Measurements from ENCODE around the gene FMR1NB.

- PRO-cap: no peak
- RAMPAGE, long total RNA: no peak
Observed at GRCh38 chrX:141380587-141380844, 138.2 kb upstream of the SPANXC start.

DNA sequence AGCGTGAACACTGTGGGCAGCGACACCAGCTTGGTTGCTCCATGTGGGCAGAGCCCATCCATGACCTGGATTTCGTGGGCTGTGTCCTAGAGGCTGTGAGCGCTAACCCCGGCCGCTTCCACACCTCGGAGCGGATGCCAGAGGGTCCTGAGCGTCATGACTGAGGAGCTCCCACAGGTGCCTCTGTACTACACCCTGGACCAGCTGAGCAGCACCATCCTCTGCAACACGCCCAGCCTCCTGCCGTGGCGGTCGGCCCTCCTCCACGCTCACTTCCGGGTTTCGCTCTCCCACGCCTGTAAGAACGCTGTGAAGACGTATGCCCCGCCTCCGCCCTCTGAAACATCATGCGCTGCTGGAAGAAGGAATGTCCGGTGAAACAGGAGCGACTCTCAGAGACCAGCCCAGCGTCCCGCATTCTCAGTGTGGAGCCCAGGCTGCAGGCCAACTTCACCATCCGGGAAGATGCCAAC lies 186.3 kb upstream of the SLITRK2 start:
- PRO-cap: no peak
- RAMPAGE, long total RNA: no peak

- PRO-cap: no peak
- RAMPAGE, long total RNA: no peak
Observed at GRCh38 chrX:145821104-145821713, 3.6 kb downstream of the SLITRK2 start.

DNA sequence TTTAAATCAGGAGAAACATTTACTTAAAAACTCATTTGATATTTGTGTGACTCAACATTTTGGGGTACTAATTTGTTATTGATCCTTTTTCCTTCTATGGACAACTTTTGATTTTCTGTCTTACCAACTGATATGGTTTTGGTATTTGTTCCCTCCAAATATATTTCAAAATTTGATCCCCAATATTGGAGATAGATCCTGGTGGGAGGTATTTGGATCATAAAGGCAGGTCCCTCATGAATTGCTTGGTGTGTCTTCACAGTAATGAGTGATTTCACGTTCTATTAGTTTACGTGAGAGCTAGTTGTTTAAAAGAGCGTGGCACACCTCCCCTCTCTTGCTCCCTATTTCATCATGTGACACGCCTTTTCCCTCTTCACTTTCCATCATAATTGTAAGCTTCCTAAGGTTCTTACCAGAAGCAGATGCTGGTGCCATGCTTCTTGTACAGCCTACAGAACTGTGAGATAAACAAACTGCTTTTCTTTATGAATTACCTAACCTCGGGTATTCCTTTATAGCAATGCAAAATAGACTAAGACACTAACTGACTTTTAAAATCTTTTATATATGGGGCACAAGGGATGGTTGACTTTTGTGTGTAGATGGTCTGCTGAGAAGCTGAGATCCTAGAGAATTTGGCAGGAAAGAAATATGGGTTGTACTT lies 34.0 kb upstream of the FMR1 start:
- PRO-cap: no peak
- RAMPAGE, long total RNA: no peak

GRCh38 chrX:147940467-147940782 lies 28.7 kb downstream of the FMR1 start:
- PRO-cap: no peak
- RAMPAGE, long total RNA: no peak

GRCh38 chrX:147945250-147945806 lies 33.6 kb downstream of the FMR1 start:
- PRO-cap: no peak
- RAMPAGE, long total RNA: no peak

GRCh38 chrX:147981074-147981455 lies at the start of gene FMR1NB:
TSS of gene FMR1NB (plus strand) at chrX:147981337.
- PRO-cap: no peak
- RAMPAGE, long total RNA: no peak

GRCh38 chrX:148310315-148310787 lies 190.1 kb upstream of the AFF2 start:
- PRO-cap: unidirectional peak, plus-strand start at chrX:148310634
- RAMPAGE, long total RNA: no peak

DNA sequence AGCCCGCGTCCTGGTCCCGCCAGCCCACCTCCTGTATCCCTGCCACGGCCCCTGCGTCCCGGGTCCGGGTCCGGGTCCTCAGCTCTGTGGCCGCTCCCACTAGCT lies 220 bp upstream of the AFF2 start:
- PRO-cap: no peak
- RAMPAGE, long total RNA: no peak

DNA sequence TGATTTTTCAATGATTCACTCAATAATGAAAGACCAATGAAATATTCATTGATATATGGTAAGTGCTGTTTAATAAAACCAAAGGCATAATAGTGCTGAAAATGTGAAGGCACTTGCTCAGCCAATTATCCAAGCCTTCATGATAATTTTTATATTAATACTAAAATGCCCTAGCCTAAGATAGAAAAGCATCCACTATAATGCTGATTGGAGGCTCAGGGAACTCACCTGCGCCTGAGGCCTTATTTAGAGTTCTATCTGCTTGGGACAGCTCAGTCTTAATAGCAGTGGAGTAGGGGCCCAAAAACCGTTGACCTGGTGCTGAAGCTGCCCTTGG lies 434.2 kb downstream of the ENSG00000287585 start:
- PRO-cap: no peak
- RAMPAGE, long total RNA: no peak

DNA sequence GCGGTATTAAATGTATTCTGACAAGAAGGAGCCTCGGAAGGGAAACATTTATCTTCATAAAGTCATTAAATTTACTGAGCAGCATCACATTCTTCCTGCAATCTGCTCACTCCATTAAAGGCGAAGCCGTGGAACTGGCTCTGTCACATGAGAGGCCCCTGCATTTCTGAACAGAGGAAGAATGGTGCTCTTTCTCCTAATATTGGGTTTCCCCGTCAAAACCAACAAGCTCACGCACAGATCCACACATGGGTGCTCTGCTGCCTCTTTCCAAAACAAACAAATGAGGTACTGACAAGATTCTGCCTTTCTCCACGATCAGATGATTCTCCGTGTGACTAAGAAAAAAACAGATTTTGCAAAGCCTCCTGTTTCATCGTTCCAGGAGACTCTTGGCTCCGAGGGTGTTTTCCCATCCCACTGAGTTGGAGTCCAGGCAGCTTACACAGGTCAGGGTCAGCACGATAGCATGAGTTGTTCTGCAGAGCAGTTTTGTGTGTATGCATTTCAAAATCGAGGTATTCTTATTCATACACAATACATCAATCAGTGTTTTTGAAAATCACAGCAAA lies 101.3 kb downstream of the ENSG00000287585 start:
- PRO-cap: no peak
- RAMPAGE, long total RNA: no peak

GRCh38 chrX:149497794-149498101 lies 7.4 kb downstream of the IDS start:
- PRO-cap: no peak
- RAMPAGE, long total RNA: no peak

- PRO-cap: no peak
- RAMPAGE, long total RNA: no peak
Observed at GRCh38 chrX:149525383-149525905, 15.4 kb upstream of the EOLA1 start.

DNA sequence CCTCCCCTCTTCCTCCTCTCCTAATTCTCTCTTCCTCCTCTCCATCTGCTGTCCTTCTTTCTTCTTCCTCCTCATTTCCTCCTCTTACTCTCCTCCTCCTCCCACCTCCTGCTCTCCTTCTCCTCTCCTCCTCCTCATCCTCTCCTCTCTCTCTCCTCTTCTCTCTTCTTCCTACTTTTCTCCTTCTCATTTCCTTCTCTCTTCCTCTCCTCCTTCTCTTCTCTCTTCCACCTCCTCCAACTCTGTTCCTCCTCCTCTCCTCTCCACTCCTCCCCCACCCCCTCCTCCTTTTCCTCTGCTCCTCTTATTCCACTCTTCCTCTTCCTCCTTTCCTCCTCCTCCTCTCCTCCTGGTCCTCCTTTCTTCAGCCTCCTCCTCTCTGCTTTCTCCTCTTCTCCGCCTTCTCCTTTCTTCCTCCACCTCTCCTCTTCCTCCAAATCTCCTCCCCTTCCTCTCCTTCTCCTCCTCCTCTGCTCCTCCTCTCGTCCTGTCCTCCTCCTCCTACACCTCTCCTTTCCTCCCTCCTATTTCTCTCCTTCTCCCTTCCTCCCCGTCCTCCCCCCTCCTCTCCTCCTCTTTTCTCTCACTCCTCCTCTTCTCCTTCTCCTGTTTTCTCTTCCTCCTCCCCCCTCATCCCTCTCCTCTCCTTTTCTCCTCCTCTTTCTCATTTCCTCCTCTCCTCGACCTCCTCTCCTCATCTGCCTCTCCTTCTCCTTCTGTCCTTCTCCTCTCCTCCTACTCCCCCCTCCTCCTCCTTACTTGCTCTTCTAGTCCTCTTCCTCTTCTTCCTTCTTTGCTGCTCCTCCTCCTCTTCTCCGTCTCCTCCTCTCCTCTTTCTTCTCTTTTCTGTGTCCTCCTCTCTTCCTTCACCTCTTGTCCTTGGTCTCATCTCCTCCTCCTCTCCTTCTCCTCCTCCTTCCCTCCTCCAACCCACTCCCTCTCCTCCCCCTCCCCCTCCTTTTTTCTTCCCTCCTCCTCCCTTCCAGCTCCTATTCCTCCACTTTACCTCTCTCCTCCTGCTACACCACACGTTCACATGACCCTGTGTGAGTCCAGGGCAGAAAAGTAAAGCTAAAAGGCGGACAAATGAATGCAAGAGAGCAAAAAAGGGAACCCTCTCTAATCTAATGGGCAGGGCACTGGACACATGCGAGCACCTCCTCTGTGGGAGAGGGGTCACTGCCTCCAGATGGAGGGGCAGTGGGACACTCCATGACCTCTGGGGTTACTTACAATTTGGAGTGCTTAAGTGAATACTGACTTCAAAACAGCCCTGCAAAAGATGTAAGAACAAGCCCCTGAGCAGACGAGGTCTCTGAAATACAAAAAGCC lies 5.4 kb upstream of the EOLA1 start:
- PRO-cap: no peak
- RAMPAGE, long total RNA: no peak

DNA sequence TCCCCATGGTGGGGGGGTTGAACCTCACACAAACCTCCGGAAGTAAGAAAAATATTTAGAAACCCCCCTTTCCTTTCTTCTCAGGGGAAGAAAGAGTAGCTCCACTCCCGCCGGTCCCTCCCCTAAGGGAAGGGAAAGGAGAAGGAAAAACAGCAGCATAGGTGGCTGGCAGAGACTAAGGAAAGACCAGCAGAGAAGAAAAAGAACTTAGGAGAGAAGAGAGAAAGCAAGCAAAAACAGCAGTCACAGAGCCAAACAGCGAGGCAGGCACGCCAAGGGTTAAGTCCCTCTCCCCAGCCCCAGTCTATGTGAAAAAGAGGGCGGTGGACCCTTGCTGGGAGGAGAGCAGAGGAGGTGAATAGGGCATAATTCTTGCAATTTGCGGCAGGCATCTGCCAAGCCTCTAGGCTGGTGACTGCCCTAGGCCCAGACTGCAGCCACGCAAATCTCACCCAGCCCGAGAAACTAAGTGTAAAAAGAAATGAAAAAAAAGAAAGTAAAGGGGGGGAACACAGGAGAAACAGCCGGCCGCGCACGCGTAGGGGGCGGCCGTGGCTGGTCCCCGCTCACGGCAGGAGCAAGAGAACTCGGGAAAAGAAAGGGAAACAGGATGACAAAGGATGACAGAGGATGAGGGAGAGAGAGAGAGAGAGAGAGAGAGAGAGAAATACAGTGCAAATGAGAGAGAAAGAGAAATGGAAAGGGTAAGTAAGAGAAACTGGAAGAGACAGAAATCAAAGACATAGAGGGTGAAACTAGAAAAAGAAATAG lies 48.6 kb downstream of the MAGEA9 start:
- PRO-cap: no peak
- RAMPAGE, long total RNA: no peak

GRCh38 chrX:149945792-149946607 lies 7.7 kb upstream of the EOLA2 start:
- PRO-cap: no peak
- RAMPAGE, long total RNA: no peak

- PRO-cap: no peak
- RAMPAGE, long total RNA: no peak
Observed at GRCh38 chrX:150365856-150366902, 3.1 kb downstream of the MAMLD1 start.

DNA sequence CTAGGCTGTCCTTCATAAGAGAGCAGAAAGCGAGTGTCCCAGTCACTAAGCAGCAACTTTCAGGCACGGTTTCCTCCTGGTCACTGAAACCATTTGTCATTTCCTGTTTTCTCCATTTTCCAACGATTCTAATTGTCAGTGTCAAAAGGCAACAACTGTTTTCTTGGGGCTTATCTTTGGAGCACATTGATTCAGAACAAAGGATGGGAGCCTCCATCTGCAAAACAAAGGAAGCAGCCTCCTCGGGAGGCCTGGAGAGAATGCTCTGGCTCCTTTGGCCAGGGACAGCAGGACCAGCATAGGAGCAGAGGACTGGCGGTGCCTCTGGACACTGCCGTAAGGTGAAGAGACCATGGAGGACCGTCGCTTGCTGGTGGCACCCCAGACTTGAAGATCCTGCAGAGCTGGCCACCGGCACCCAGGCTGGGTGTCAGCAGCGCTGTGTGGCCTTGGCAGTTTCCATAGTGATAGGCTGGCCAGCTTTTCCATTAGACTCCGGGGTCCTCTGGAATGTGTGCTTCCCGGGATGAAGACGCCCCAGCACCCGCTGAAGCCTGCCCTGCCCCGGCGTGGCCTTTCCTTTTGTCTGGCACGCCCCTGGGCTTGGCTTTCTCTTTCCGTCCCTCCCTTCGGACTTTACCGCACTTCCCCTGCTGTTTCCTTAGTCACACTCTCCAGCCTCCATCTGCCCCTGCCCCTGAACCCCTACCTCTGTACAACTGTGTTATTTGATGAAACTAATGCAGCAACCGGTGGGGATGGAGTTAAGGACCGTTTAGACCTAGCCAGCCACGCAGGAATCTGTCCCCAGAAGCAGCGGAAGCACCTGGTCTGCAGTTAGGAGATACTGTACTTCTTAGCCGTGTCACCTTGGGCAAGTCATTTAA lies 61.0 kb upstream of the MTM1 start:
- PRO-cap: no peak
- RAMPAGE, long total RNA: no peak

DNA sequence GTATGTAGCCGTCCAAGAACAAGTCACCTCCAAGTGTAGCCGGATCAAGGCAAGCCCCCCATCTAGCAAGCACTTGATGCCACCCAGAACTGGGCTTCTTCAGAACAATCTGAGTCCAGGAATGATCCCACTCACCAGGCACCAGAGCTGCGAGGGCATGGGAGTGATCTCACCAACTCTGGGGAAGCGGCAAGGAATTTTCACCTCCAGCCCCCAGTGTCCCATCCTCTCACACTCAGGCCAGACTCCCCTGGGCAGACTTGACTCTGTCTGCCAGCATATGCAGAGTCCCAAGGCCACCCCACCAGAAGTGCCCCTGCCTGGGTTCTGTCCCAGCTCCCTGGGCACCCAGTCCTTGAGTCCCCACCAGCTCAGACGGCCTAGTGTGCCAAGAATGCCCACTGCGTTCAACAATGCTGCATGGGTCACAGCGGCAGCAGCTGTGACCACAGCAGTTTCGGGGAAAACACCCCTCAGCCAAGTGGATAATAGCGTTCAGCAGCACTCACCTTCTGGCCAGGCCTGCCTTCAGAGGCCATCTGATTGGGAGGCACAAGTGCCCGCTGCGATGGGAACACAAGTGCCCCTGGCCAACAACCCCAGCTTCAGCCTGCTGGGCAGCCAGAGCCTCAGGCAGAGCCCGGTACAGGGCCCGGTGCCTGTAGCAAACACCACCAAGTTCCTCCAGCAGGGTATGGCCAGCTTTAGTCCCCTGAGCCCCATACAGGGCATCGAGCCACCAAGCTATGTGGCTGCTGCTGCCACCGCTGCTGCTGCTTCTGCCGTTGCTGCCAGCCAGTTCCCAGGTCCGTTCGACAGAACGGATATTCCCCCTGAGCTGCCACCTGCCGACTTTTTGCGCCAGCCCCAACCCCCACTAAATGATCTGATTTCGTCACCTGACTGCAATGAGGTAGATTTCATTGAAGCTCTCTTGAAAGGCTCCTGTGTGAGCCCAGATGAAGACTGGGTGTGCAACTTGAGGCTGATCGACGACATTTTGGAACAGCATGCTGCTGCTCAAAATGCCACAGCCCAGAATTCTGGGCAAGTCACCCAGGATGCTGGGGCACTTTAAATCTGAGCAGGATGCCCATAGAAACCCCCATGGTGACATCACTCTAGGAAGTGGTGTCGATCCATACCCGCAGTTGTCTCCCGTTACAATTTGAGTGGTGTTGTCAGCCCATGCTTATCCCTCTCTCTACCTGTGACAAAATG lies 56.0 kb upstream of the MTM1 start:
- PRO-cap: no peak
- RAMPAGE, long total RNA: no peak

DNA sequence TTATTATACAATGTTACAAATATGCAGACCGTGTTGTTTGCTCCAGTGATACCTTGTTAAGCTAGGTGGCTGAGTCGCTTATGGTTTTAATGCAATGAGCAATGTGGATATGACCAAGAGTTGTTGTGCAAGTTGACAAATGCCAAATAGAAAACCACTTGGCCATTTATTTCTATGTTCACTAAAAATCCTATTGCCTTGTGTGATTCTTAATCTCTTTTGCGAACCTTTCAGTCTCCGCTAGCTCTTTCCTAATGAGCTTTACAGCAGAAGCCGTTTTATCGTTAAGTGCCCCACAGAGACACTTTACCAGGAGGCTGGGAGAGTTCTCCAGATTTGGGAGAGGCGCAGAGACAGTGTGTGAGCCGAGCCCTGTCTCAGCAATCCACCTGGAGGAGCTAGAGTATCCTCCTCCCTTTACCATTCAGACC lies 55.0 kb upstream of the MTM1 start:
- PRO-cap: no peak
- RAMPAGE, long total RNA: no peak